Trachea (tissue), 1 donor: ENCODE measurements around the genes XCL1, GORAB and FMO1.

- PRO-cap = no peak
Observed at GRCh38 chr1:168576428-168576863, at the start of gene XCL1. XCL1 (plus strand) TSS chr1:168576605.

GRCh38 chr1:168803925-168804560, 75.0 kb upstream of the DPT start:
- PRO-cap = no peak

- PRO-cap = no peak
Observed at GRCh38 chr1:169046338-169046708, 60.2 kb upstream of the ATP1B1 start.

DNA sequence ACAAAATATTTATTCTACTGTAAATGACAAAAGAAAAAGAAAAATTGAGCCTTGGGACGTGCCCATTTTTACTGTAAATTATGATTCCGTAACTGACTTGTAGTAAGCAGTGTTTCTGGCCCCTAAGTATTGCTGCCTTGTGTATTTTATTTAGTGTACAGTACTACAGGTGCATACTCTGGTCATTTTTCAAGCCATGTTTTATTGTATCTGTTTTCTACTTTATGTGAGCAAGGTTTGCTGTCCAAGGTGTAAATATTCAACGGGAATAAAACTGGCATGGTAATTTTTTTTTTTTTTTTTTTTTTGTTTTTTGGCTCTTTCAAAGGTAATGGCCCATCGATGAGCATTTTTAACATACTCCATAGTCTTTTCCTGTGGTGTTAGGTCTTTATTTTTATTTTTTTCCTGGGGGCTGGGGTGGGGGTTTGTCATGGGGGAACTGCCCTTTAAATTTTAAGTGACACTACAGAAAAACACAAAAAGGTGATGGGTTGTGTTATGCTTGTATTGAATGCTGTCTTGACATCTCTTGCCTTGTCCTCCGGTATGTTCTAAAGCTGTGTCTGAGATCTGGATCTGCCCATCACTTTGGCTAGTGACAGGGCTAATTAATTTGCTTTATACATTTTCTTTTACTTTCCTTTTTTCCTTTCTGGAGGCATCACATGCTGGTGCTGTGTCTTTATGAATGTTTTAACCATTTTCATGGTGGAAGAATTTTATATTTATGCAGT, 25.4 kb downstream of the ATP1B1 start:
- PRO-cap = no peak

DNA sequence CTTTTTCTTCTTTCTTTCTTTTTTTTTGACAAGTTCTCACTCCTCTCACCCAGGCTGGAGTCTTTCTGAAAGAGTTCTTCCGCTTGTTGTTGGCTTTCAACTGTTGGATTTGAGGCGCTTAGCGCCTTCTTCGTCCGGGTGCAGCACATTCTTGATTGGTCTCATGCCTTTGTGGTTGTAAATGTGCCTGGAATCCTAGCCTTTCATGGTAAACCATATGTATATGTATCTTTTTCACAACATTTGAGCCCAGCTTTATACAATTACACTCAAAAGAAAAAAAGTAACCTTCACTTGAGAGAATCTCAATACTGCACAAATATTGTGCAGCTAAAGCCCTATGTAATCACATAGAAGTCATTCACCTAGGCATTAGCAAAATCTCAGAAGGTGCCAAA, 935 bp downstream of the C1orf112 start:
- PRO-cap = no peak

DNA sequence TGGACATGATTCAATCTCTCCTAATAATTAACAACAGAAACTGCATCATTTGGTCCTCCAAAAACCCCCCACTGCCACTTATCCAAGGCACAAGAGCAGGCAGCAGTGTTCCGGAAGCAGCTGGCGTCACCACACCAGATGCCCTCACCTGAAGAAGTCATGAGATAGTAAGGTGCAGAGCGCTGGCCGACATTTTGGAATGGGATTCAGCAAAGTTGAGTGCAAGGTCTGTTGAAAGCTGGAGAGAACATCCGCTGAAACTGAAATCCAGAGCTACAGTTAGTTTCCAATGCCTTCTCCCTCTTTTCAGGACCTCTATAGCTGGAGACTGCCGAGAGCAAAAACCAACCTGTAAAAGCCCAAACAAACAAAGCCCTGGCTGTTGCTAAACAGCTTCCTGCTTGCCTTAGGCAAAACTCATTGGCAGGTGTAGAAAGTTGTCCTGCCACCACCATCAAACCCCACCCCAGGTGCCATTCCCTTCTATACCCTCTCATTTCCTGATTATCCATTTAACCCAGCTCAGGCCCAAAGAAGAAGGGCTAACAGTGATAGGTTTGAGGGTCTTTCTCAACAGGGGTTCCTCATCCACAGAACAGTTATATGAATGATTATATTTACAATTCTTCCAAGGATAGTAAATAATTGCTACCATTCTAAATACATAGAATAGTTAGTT, 24.8 kb downstream of the SCYL3 start:
- PRO-cap = no peak

- PRO-cap = no peak
Observed at GRCh38 chr1:169894527-169894892, 814 bp upstream of the SCYL3 start.

DNA sequence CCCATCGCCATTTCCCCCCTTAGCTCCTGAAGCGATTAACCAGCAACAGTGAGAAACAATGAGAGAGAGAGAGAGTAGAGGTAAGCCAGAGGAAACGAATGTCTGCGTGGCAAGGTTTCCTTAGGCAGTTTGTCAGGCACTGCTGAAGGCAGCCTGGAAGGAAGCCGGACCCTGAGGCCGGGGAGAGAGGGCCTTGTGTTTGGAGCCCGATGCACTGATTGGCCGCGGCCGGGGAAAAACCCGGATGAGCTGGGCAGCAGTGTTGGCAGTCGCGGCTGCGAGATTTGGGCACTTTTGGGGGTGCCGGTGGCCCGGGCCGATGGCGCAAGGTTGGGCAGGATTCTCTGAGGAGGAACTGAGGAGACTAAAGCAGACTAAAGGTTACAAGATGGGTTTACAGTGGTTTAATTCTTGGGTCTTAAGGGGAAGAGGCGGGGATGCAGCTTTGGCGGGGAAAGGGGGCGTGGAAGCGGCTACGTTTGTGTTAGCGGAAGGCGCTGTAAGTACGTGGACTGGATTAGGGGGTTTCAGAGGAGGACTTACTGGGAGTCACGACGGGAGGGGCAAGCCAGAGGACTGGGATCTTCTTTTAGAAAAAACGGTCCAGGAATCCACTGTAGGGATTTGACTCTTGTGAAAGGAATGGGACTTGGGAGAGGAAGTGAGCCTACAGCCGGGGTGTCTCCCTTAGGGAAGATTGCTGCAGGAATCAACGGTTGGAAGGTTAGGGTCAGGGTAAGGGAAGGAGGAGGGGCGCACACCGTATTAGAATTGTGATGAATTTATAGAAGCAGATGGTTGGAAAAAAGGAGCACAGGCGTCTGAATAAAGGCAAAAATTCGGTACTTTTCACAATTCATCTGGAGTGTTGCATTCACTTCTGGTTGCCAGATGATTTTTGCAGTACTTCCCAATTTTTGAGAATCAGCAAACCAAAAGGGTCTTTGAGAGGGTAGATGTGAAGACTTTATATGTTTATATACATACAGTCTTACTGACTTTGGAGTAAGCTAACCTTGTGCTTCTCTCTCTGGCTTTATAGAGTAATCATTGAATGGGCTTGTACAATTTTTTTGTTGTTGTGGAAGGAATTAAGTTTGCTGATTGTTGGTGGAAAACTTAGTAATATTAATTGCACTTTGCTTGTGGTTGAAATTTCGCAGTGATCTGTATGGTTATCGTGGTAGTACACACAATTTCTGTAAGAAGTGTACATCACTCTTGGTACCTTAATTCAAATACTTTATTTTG, at the start of gene GORAB:
TSS of gene GORAB (plus strand) at position 262 of the 1,251 bp plus-strand sequence.
- PRO-cap = bidirectional peak, plus-strand start at position 291 of the sequence, minus-strand start at position 131 of the sequence

DNA sequence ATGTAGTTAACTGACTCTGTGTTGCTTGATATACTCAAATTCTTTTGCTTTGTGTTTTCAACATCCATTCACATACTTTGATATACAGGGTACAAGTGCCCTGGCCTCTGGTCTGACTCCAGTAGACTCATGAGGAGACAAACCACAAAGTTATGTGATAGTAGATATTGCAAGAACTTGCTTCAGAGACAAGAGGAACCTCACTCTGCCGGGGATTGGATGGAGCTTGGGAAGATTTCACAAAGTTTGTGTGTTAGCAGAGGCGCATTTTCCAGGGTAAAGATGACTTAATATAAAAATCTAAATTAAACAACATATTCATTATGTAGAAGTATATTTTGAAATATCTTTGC, 1.4 kb downstream of the GORAB start:
- PRO-cap = no peak

GRCh38 chr1:170572206-170572723, 40.3 kb downstream of the GORAB start:
- PRO-cap = no peak

DNA sequence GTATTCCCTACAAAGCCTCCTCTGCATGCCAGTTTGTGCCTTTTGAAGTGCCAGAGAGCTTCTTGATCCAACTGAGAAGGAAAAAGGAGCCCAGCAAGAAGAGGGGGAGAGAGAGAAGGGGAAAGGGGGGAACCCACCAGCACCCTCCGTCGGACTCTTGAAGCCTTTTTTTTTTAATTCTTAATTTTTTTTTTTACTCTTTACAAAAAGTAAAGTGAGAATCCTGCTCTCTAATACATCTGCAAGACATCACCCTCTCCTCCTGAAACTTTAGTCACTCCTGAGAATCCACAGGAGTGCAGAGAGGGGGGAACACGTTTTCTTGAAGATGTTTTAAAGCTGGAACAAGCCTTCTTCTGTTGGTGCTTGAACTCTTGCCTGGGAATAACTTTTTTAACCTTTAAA, 612 bp upstream of the PRRX1 start:
- PRO-cap = bidirectional peak, plus-strand start at position 297 of the sequence, minus-strand start at position 159 of the sequence

DNA sequence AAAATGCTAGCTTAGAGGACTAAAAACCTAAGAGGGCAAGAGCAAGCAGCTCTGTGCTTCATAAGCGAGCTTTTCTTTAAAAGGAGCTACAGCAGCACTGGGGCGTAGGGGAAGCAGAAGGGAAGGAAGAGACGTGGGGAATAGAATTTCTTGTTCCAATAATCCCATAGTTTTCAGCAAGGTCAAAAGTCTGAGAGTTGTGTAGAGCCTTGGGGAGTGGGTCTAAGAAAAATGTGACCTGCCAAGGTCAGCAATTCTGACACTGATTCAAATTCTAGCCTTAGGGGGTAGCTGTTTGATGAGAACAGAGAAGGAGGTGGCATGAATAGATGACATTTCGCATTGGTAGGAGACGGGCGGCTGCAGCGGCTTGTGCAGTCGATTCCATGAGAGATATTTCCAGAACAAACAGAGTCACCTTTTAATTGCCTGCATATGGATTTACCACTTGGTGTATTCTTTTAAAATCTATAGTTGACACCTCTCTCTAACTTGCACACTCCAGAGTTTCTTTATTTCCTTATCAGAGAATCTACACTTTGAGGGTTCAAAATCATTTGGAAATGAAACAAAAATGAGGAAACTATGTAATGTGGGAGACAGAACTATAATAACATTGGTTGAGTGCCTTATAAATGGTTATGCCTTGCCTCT, 22.5 kb downstream of the PRRX1 start:
- PRO-cap = no peak

DNA sequence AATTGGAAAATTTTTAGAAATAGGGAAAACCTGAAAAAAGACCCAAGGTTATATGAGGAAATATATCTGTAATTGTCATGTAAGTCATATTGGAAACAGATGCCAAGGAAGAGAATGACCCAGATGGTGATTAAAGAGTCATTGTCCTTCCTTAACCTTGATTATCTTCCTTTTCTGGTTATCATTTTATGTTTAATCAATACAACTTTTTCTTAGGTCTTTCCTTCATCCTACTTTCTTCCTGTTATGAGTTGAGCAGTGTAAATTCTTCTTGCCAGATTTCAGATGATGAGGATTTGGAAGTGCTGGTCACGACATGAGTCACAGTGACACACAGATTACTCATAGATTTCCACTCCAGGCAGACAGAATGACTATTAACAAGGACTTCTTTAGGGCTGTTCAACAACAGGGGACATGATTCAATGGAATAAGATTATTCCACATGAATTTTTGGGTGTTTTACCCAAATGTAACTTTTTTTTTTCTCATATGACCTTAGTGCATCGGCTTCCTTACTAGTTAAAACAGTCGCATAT, 44.0 kb downstream of the PRRX1 start:
- PRO-cap = unidirectional peak, minus-strand start at position 243 of the sequence

DNA sequence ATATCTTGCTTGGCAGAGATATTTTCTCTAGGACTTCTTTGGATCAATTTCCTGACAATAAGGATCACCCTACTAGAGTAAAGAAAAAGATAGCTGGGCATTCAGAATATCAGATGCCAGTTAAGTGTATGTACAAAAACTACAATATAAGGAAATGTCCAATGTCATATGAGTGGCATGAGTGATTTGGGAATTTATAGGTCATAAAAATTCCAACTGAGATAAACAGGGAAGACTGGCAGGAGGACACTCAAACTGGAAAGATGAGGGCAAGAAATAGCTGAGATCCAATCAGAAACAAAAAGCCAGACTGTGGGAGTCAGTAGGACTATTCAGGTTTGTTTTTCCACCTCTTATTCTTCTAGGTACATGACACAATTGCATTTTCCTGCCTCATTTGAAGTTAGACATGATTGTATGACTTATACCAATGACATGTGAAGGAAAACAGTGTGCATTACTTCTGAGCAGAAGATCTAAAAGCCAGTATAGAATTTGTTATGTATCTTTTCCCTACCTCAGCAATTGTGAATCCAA, 52.4 kb upstream of the MROH9 start:
- PRO-cap = no peak

- PRO-cap = no peak
Observed at GRCh38 chr1:171107563-171108211, 17.0 kb downstream of the FMO3 start.

DNA sequence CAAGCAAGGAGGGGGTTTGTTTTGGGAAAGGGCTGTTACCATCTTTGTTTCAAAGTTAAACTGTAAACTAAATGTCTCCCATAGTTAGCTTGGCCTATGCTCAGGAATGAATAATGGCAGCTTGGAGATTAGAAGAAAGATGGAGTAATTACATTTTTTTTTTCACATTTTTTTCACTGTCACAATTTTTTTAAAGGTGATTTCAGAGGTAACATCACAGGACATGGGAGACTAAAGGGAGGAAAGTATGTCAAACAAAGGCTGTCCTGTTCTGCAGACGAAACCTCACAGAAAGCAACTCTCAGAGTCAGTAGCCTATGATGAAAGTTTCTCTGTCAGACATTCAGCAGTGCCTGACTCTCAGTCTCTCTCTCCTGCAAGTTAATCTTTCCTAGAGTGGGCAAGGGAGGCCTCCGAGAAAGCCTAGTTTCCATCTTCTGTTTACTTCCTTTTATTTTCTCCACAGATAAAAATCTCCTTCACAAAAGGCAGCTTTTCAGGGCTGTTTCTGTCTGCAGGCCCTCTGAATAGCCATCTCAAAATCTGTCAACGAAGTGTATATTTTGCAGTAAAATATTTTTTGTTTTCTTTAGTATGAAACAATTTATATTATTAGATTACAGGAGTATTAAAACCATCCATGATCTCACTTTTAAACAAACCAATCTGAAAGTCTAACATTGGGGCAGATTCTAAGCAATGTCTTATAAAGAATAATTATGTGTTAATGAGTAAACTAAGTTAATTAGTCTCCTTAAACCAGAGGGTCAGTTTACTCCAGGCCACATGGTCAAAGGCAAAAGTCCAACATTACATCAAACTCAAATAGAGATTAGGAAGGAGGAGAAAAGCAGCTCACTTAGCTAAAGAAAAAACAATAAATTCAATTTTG, 24.8 kb upstream of the FMO2 start:
- PRO-cap = no peak

- PRO-cap = no peak
Observed at GRCh38 chr1:171210144-171210725, 25.1 kb downstream of the FMO2 start.

DNA sequence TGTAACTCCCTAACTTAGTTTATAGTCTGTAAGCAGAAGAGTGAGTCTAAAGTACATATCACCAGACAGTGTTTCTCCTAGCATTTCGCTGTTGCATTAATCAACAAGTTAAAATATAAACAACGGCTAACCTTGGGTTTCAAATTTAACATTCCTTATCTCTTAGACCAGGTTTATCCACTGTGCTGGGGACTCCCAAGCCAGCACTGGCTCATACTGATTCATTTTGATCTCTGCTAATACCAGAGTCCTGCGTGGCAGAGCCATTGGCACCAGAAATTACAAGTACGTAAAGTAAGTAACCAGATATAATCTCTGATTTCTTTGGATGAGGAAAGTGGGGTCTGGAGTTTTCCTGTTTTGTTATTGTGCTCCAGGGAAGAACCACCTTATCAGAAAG, at the start of gene FMO1:
TSS of gene FMO1 (plus strand) at position 165 of the 400 bp plus-strand sequence.
- PRO-cap = no peak

DNA sequence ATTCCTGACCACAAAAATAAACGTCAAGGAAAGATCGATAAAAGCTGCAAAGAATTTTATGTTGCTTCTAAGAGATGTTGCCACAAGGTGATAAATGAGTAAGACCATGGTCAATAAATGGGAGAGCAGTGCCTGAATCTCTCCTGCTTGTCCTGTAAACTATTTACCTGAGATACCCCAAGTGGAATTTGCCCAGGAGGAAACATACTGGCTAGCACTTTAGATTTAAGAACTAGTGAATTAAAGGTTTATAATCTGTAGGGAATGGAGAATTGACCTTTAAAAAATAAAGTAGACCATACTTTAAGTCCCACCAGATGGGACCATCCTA, 70.9 kb downstream of the FMO4 start:
- PRO-cap = unidirectional peak, plus-strand start at position 178 of the sequence

- PRO-cap = no peak
Observed at GRCh38 chr1:171524621-171525196, 39.4 kb downstream of the PRRC2C start.